LHCN-M2 (cell line): ENCODE measurements around a stretch of chr15.

DNA sequence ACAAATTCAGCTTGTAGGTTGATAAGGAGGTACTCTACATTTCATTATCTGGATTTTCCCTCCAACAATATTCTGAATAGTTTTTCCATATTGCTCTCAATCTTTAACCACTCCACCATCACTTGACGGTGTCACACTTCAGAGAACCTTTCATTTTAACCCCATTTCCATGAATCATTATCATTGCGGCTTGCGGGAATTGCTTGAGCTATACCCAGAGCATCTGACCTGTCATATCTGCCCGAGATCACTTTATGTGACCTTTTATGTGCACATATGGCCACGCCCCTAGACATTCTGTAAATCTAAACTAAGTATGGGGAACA lies 16.2 kb upstream of the ATP8B4 start:
- RAMPAGE, long total RNA: no peak

GRCh38 chr15:50137272-50137838 lies 18.3 kb upstream of the ATP8B4 start:
- RAMPAGE, long total RNA: no peak

GRCh38 chr15:50234569-50235249 lies 30.8 kb downstream of the HDC start:
- RAMPAGE, long total RNA: no peak

DNA sequence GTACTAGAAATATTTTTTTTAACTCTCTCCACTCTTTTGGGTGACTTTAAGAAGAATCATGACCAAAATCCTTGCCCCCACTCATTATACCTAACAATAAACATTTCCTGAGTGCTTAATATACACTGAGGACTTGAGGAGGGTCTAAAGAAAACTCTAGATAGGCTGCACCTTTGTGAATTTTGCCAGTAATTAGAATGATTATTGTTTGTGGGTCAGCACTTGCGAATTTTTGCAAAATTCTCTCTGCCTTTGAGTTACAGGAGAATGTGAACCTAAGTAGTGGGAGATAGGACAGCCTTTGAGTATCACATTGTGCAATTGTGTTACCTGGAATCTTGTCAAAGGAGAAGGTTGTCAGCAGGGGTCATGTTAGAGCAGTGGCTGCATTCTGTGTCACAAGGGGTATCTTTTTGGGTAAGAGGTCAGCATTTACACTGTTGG lies 27.5 kb downstream of the HDC start:
- RAMPAGE, long total RNA: no peak

- RAMPAGE, long total RNA: no peak
These were observed 23.9 kb upstream of the HDC start for GRCh38 chr15:50289276-50289946.

GRCh38 chr15:50560896-50561457 lies 14.5 kb upstream of the USP50 start:
- RAMPAGE, long total RNA: no peak

DNA sequence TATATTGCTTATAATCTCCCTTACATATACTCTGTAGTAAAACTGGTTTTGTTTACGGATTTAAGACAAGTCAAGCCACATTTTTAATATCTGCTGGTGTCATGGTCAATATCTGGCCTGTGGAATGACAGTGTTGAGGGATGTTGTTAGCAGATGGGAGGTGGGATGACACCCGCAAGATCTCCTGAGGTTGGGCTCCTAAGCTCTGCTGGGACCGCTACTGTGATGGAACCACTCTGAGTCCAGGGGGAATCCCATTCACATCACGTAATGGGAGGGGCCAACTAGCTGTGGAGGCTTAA lies 18.6 kb downstream of the TNFAIP8L3 start:
- RAMPAGE, long total RNA: no peak

- RAMPAGE, long total RNA: no peak
These were observed 42.0 kb downstream of the GLDN start for GRCh38 chr15:51383327-51383968.

DNA sequence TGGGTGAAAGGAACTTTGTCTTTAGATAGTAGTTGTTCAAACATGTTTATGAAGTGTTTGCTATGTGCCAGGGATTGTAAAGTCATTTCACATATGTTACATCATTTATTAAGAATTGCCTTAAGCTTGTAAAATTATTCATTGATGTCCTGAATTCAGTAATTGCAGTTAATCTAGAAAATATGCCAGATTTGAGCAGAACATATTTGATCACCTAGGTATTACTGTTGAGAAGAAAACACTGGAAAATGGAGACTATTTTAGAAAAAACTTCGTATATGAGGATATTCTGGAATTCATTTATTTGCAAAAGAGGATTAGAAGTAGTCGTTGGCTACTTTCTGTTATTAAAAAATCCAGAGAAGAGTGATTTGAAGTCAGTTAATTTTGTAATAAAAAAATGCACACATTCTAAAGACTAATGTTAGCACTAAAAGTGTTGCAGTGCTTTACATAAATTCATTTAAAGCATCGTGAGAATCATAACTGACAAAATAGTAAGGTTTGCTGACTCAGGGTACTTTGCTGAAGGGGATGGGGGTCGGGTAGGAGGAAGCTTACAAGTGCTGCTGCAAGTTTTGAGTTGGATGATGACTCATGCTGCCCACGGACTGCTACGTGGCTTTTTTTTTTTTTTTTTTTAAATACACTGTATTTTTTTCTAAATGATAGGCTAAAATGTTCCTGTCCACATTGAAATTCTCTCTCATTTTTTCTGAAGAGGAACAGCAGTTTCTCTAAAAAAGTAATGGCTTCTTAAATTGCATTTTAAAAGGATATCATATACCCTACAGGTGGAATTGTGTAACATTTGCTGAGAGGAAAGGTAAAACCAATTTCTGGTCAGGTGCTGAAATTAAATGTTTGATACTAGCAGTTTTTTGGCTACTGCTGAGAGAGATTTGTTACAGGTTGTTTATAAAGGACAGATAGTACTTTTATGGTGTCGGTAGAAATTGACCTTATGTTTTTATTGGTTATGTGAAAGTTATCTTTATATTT lies 2.0 kb downstream of the MAPK6 start:
- RAMPAGE, long total RNA: no peak

DNA sequence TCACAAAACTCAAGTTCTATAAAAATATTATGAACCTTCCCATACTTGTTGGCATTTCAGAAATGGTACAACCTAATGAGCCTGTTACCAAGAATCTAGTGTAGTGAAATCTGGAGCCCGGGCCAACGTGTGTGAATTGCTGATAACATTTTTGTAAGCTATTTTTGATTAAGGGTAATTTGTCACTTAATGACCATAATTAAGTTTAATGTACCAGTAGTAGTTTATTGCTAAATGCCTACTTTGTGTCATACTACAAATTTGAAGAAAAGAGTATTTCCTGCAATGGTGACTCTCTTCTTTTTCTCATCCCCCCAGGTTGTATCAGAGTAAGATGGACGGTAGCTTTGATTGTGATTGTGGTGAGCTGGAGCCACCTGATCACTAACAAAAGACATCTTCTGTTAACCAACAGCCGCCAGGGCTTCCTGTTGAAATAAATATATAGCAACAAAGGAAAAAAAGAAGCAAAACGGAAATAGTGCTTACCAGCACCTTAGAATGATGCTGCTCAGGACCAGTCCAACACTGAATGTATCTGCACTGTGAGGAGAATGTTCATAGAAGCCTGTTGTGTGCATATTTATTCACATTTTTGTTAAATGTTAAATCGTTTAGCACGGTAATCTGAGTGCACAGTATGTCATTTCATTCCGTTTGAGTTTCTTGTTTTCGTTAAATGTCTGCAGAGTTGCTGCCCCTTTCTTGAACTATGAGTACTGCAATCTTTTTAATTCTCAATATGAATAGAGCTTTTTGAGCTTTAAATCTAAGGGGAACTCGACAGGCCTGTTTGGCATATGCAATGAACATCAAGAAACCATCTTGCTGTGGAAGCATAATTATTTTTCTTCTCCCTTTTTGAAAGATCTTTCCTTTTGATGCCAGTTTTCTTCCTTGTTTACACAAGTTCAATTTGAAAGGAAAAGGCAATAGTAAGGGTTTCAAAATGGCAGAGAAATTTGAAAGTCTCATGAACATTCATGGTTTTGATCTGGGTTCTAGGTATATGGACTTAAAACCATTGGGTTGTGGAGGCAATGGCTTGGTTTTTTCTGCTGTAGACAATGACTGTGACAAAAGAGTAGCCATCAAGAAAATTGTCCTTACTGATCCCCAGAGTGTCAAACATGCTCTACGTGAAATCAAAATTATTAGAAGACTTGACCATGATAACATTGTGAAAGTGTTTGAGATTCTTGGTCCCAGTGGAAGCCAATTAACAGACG lies 26.9 kb downstream of the MAPK6 start:
- RAMPAGE, long total RNA: no peak

- RAMPAGE, long total RNA: no peak
These were observed 29.8 kb upstream of the GNB5 start for GRCh38 chr15:52220863-52221604.

- RAMPAGE, long total RNA: no peak
These were observed 38.7 kb downstream of the MYO5C start for GRCh38 chr15:52256828-52257388.

DNA sequence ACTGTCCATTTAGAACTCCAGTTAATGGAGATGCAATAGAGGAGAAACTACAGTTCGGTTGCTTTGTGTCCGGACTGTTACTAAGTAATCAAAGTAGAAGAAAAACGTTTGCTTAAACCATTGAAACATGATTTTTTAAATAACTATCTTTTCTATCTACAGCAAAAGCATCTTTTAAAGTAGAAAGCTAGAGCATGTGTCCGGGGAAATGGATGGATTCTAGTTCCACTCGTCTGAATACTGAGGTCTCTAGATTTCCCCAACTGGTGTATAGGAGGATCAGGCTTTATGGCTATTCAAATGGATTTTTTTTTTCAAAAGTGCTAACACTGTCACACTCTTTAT lies 1.2 kb downstream of the MYO5C start:
- RAMPAGE, long total RNA: no peak

GRCh38 chr15:52370138-52370485 lies 74.5 kb upstream of the MYO5C start:
- RAMPAGE, long total RNA: no peak

DNA sequence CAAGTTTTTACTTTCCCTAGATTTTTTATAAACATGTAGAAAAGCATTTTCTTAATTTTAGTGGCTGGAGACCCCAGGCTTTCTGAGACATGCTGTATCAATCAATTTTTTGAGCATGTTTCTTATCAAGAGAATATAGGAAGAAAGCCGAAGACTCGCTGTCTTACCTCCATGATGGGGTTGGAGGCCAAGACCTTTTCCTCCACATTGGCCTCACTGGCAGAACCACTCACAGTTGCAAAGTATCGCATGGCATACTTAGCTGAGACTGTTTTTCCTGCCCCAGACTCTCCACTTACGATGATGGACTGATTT lies 112.7 kb downstream of the MYO5A start:
- RAMPAGE, long total RNA: no peak

DNA sequence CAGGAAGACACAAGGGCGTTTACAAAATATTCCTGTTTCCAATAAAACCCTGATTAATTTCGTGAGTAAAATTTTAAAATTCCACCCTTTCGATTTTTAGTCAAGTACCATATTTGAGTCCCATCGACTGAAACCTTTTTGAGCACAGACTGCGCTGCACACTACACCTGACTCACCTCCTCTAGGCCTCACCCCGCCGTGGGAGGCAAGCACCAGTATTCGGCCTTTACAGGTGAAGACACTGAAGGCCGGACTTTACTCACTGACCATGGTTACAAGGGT lies 776 bp downstream of the ARPP19 start:
- RAMPAGE, long total RNA: no peak

DNA sequence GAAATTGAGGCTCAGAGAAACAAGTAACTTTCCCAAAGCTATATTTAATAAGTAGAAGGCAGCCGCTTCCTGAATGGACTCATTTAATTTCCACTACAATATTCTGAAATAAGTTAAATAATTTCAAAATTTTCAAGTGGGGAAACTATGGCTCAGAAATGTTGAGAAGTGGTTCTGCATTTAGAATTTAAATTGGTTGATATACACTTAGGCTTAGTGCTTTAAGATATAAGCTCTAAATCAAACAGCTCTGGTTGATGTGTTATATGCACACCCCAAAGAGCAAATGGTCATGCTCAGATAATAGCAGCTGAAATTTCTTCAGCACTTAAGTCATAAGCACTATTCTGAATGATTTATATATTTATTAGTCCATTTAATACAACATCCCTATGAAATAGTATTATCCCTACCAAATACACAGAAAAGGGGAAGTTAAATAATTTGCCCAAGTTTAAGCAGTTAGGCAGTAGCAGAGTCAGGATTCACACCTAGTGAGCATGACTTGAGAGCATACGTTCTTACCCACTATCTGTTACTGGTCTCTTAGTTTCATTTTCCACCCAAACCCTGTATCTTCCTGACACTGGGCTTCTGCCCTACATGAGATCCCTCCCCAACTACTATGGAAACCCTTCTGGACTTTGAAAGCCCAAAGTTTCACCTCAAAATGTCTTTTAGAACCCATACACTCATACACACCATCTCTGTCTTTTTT lies 4.2 kb upstream of the ATOSA start:
- RAMPAGE, long total RNA: no peak

DNA sequence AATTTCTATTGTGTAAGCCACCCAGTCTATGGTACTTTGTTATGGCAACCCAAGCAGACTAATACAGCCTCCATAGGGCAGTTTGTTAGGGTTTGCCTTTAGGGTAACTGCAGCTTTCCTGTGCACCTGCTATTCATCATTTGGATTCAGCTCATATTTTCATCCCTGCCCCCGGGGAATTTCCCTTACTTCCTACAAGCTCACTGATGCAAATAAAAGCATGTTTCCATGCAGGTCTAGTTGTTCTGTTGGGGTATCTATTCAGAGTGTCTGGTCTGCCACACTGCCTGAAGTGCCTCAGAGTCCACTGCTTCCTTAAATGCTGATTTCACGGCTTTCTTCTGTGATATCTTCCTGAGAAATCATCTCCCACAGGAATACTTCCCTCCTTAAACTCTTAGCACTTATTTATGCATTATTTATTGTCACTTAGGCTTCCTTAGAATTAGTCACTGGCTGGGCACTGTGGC lies 48.7 kb upstream of the ATOSA start:
- RAMPAGE, long total RNA: no peak

DNA sequence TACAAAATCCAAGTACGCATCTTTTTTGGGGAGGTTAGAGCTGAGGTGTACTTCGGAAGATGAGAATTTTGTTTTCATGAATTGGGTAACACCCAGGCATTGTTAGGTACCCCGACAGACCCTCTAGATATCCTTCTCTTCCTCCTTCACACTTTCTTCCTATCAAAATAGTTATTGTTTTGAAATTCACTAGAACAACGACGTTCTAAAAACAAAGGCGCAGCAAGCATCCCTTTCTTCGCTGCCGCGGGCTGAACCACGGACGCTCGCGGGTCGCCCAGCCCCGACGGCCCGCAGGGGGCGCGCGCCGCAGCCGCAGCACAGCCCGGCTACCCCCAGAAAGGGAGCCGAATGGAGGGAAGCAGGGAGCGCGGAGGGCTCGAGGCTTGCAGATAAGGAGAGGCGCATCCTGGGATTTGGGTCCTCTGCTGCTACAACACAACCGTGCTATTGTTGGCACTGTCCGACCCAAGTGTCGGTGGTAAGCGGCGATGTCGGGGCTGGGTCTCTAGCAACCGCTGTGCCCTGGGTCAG lies 6.3 kb downstream of the ONECUT1 start:
- RAMPAGE, long total RNA: no peak

DNA sequence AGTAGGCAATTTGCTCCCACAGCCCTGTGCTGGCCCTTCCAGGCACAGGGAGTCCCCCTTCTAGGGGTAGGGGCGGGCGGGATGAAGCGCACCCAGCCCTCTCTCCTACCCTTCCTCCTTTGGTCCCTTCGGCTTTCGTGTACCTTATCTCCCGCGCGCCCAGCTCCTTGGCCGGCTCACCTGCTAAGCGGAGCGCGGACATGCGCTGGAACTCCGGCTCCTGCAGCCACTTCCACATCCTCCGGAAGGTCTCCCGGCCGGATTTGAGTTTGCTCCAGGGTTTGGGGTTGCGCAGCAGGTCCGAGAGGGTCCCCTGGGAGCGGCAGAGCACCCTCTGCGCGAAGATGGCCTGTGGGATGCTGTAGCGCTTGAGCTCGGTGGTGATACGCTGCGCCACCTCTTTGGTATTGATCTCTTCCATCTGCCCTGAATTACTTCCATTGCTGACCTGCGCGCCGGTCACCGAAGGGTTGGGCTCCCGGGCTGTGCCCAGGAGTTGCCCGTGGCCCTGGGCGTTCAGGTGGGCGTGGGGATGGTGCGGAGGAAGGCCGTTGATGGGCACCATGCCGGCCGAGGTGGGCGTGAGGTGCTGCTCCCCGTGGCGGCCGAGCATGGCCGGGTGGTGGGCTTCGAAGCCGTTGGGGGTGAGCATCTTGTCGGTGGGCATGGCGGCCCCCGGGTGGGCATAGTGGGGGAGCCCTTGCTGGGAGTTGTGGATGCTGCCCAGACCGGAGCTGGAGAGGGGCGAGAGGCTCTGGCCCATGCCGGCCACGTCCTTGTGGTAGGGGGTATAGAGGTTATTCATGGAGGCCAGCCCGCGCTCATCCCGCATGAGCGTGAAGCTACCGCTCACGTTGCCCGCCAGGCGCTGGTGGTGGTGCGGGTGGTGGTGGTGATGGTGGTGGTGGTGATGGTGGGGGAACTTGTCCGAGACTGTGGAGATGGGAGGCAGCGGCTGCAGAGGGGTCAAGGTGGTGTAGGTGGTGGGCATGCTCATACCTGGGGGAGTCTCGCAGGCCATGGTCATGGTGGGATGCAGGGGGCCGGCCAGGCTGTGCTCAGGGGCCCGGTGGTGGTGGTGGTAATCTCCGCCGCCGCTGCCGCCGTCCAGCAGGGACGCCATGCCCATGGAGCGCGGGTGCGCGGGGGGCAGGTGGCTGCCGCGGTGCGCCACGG lies 1.1 kb downstream of the ONECUT1 start:
- RAMPAGE, long total RNA: no peak